Frontal cortex (tissue), 2 donors: ENCODE measurements around the gene AP3B1.

DNA sequence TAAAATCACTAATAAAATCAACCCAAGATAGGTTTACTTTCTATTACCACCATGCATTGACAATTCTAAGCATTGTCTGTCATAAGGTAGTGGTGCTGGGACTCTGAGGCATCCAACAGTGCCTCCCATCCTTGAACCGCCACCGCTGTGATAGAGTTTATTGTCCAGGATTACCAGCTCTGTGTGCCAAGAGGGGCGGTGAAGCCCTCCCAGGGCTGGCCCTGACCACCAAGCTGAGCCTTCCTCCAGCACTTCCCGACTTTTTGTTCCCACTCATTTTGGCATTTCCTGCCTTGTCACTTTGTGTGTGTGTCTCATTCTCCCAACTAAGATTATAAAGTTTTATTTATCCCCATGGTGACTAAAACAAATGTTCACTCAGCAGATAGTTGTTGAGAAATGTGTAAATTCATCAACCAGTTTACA is 2.4 kb downstream of the F2R start:
- RAMPAGE, long total RNA: no peak

DNA sequence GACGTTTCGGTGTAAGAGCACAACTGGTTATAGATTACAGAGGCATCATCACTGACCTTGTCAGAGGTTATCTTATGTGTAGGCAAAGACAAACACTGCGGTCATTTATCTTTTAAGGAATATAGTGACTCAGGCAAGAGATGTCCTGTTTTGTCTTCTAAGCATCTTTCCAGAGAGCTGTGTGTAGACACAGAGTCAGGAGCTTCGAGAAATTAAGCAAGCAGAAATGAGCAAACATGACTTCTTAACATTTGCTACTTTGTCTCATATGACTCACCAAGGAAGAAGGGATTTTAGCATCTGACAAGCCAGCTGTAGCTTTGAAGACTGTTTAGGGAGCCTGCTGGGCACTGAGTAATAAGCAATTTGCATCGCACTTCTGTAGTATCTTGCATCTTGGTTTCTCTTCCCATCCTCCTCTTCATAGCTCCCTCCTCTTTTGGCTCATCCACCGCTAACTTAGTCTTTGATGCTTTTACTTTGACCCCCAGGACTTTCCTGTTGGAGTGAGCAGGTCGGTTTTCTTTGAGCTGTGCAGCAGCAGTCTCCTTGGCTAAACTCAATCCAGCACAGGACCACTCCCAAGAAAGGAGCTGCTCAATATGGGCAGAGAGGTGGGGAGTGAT is 12.7 kb upstream of the F2RL1 start:
- RAMPAGE, long total RNA: no peak

- RAMPAGE, long total RNA: no peak
These were observed 24.4 kb downstream of the S100Z start for GRCh38 chr5:76874063-76874724.

- RAMPAGE, long total RNA: no peak
These were observed 24.1 kb downstream of the ZBED3 start for GRCh38 chr5:77062850-77063515.

GRCh38 chr5:77143840-77144433 is 56.9 kb upstream of the ZBED3 start:
- RAMPAGE, long total RNA: no peak

- RAMPAGE, long total RNA: no peak
These were observed 15.4 kb downstream of the TBCA start for GRCh38 chr5:77760845-77761106.

DNA sequence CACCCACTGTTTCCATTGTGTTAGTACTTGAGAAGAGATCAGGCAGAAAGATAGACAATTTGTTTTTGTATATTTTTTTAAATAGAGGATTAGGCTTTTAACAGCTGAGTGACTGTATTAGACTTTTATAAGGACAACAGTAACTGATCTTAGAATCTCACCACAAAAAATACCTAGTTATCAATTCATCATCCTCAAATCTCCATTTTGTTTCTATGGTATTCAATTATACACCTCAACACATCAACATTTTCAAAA is 191.0 kb downstream of the AP3B1 start:
- RAMPAGE, long total RNA: no peak

GRCh38 chr5:78294107-78295468 is at the start of gene AP3B1:
TSS of gene AP3B1 (minus strand) at chr5:78294698.
- RAMPAGE, long total RNA: no peak

DNA sequence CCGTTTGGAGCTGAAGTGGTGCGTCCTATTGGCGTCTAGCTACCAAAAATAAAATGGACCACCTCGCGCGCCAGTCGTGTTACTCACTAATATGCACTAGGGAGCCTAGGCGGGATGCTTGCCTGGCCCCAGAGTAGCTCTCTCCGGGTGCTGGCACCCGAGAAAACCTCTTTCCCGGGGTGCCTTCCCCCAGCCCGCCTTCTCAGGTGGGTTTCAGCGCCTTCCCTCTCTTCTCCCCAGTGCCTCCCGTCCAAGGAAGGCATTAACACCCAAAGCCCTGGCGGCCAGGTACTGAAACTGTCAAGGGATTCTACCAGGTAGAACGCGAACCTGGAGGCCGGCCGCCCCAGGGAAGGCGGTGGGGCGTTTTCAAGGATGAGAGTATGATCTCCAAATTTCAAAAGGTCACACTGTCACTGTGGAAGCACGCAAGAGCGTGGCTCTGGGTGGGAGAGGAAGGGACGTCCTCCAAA is 1.1 kb upstream of the AP3B1 start:
- RAMPAGE, long total RNA: no peak

GRCh38 chr5:78345598-78346105 is 14.8 kb upstream of the SCAMP1 start:
- RAMPAGE, long total RNA: no peak

GRCh38 chr5:78601207-78601511 is 47.4 kb downstream of the LHFPL2 start:
- RAMPAGE, long total RNA: no peak

DNA sequence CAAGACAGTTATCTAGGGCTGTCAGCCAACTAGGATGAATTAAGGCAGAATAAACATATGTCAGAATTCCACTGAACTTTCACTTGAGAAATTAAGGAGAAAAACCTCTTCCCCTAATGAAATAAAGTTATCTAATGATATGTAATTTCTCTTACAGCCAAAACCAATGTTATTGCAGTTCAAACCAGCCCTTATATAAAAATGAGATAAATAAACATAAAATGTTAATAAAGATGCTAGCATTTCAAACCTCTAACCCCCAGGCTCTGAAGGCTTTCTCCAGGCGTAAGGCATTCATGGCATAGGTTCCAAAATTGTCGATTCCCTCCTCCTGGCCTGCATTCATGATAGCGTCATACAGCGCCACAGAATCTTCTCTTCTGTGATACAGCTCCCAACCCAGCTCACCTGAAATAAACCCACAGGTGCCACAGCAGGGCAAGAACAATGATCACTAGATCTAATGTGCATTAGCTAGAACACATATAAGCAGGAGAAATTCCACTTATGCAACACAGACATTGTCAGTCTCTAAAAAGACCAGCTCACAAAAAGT is 41.1 kb upstream of the ARSB start:
- RAMPAGE, long total RNA: no peak

DNA sequence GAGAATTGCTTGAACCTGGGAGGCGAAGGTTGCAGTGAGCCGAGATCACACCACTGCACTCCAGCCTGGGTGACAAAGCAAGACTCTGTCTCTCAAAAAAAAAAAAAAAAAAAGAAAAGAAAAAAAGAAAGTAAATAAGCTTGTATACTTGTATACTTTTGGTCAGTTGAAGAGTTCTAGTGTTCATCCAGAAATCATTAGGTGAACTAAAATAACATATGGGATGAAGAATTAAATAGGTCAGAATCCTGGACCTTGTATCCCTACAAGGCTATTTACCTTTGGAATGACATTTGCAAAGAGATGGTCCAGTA is 39.0 kb downstream of the DMGDH start:
- RAMPAGE, long total RNA: no peak

DNA sequence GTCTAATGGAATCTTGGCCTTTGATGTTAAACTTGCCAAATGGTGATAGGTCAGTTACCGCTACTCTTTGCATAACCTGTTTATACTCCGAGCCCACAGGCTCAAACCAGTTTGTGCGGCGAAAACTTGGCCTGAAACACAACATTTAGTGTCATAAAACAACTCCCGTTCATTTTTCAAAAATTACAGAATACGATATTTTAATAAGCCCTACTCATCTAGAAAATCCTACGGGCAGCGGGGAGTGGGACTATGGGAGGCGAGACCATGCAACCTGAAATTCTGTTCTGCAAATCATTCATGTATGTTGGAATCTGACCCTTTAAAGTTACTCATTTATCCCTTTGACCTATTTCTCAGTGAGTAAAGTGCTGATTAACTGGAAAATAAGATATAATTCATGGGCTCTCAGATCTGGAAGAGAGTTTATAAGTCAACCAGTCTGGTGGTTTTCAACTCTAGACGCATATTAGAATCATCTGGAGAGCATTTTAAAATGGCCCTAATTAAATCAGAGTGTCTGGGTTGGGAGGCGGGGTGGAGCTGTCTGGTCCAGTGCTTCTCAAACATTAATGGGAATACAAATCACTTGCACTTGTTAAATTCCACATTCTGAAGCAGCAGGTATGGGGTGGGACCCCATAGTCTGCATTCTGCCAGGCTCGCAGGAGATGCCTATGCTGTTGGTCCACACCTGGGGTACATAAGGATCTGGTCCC is 38.4 kb downstream of the DMGDH start:
- RAMPAGE, long total RNA: no peak

DNA sequence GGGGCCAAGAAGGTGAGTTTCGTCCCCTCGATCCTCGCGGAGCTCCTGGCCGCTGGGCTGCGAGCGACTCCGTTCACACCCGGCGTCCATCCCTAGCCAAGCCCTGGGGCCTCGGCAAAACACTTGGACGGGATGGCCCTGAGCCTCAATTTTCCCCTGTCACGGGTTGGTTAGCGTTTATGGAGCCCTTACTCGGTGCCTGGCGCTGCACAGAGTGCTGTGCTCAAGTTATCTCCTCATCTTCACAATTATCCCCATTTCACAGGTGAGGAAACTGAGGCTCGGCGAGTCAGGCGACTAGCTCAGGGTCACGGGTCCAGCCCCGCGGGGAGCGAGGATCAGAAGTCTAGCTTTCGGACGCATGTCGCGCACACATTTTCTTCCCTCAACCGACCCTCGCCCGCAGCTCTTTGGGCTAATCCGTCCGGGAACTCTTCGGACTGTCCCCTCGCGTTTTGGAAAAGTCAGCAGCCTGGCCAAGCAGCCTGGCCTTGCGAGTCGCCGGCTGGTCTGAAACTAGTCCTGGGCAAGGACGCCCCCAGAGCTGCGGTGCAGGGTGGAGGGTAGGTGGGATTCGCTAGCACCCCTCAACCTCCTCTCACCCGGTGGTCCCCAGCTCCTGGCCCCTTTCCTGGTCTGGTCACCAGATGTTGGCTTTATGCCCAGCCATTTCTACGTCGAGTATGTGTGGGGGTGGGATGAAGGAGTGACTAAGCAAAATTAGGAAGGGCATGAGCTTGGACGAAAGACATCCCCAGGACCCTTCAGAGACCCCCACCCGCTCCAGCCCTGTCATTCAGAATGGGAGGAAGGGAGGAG is 446 bp downstream of the BHMT2 start:
- RAMPAGE, long total RNA: no peak

GRCh38 chr5:79093870-79094634 is 17.6 kb upstream of the BHMT start:
- RAMPAGE, long total RNA: no peak

- RAMPAGE, long total RNA: no peak
These were observed 1.3 kb downstream of the HOMER1 start for GRCh38 chr5:79512638-79512944.

DNA sequence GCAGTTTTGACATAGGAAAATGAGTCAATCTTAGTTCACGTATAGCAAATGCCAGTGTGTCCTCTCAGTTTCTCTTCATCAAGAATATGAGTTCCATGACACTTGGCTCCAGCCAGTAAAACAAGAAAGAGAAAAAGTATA is 1.1 kb upstream of the HOMER1 start:
- RAMPAGE, long total RNA: no peak

DNA sequence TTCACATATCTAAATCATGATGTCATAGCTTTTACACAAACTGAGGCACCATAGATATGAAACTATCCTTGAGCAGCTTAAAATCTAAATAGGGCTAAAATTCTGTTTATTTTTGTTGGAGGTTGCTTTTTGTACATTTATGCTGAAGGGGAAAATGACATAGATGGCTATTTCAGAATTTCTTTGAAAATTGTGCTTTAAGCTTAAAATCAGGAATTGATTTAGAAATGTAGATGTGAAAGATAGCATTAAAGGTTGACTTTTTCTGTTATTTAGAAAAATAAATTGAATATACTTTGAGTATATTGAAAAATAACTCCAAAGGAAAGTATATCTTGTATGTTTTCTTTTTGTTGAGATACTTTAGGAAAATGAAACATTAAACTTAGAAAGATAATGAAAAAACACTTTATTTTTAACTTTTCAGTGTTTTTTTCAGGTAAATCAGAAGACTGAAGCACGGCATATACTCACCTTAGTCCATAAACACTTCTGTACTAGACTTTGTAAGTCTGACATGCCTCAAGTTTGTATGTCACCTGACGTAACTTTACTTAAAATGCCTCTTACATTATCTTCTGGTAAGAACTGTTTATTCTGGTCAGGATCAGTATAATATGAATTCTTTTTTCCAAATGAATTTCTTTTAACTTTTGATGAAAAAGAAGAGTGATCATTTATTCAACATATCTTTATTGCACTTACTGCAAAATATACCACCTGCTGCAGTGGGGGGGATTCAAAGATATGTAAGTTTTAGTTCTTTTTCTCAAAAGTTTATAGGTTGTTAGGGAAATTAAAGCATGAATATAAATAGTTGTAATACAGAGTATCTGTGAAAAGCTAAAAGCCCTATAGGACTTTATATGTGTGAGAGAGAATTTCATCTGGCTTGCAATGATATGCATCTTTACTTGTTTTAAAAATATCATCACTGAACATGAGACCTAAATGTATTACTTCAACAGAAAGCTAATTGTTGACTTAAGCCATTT is 30.5 kb downstream of the TENT2 start:
- RAMPAGE, long total RNA: no peak

DNA sequence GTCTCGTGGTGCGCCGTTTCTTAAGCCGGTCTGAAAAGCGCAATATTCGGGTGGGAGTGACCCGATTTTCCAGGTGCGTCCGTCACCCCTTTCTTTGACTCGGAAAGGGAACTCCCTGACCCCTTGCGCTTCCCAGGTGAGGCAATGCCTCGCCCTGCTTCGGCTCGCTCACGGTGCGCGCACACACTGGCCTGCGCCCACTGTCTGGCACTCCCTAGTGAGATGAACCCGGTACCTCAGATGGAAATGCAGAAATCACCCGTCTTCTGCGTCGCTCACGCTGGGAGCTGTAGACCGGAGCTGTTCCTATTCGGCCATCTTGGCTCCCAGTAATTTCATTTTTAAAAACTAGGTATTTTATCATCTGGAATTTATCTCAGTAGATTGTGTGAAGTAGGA is 95.0 kb downstream of the CMYA5 start:
- RAMPAGE, long total RNA: no peak